ENCODE data around the gene ABCC12.

DNA sequence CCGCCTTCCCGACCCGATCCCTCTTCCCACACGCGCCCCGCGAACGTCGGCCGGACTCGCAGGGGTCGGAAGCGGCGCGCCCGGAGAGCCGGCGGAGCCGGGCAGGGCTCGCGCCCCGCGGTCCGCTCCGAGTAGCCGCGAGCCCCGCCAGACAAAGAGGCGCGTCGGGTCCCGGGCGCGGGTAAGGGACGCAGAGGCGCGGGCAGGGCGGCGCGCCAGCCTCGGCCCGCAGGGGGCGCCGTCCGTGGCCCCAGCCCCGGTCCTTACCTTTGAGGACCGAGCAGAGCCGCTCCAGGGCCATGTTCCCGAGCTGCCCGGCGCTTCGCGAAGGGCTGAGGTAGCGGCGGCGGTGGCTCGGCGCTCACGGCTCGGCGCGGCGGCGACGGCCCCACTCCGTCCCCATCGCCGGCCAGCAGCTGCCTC, 422 bp downstream of the NETO2 start:
- RRBS, 2 experiments = 12 to 16% methylated on average over 49 of the region's 68 CpGs

DNA sequence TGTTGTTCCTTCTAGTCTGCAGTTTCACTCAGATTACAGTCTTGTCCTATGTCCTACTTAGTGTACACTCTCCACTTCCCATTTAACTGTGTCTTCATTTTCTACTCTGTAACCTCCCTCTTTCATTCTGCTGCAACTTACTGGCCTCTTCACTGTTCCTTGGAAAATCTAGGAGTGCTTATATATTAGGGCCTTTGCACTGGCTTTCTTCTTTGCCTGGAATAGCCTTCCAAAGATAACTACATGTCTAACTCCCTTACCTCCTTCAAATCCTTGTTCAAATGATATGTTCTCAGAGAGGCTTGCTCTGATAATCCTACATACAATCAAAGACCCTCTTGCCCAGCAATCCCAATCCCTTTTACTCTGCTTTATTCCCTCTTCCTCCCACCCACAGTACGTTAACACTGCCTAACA, 29.1 kb upstream of the NETO2 start:
- RRBS, 2 experiments = no CpG with 5 or more reads among the region's 1 CpG

GRCh38 chr16:47359504-47359997, 101.3 kb downstream of the ITFG1 start:
- RRBS, 2 experiments = no CpG with 5 or more reads among the region's 2 CpGs

GRCh38 chr16:47463777-47464581, 2.8 kb downstream of the PHKB start:
- RRBS, 2 experiments = no CpG with 5 or more reads among the region's 10 CpGs

DNA sequence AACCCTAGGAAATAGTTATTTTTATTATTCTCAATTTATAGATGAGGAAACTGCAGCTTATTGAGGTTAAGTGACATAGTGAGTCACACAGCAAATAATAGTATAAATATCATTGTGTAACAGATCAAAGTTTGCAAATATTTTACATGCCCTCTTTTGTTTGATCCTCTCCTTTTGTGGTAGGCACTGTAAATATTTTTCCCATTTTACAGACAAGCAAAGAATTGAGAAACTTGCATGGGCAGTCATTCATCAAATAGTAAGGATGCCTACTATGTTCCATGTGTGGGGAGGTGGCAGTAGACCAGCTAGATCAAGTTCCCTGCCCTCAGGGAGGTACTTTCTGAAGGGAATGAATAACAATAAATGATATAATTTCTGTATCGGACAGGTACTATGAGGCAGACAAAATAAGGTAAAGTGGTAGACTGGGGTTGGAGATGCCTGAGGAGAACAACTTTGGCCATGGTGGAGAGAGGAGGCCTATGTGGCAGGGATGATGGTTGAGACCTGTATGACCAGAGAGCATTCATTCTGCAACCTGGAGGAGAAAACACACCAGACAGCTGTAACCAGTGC, 173.1 kb downstream of the PHKB start:
- RRBS, 2 experiments = no CpG with 5 or more reads among the region's 1 CpG

- RRBS, 2 experiments = no CpG with 5 or more reads among the region's 4 CpGs
These were observed 227.6 kb downstream of the PHKB start for GRCh38 chr16:47688660-47689224.

GRCh38 chr16:48155872-48156345, at the start of gene ABCC12:
ABCC12 (minus strand) TSS chr16:48155993.
- RRBS, 2 experiments = no CpG with 5 or more reads among the region's 8 CpGs

DNA sequence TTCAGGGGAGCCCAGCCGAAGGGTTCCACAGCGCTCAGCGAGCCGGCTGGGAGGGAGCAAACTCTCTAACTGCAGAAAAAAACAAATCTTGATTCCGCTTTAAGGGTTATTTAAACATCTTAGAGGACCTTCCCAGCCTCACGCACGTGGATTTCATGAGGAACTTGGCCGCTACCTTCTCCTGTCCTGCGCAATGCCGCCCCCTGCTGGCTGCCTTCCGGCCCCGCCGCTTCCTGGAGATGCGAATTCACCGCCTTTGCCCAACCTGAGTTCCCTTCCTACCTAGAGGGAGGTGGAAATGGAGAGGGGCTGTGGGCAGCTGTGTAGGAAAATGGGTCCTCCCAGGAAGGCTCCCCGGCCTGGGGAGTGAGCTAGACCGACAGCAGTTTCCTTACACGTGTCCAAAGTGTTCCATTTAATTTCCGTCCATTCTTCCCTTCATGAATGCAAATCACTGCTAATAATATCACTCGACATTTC, 964 bp upstream of the ABCC12 start:
- RRBS, 2 experiments = 79% methylated on average over 4 of the region's 20 CpGs

DNA sequence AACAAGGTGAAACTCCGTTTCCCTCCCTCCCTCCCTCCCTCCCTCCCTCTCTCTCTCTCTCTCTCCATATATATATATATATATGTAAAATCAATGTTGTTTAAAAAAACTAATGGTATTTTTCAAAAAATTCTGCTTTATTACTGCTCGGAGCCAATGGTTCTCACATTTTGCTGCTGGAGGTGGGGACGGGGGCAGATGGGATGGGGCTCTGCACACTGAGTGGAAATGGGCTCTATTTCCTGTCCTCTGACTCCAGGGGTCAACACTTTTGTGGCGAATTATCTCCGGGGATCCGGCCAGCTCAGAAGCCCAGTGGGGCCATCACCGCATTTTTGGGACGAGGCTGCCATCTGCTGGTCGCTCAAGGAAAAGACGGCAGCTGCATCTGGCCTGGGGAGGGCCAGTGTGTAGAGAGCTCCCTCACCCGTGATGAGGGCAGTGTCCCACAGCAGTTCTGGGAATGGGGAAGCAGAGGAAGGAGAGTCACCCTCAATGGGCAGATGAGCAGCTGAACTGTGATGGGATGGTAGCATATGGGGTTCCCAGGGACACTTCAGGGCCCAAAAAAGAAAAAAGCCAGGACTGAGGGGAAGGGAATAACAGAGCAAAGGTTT, 9.0 kb upstream of the ABCC12 start:
- RRBS, 2 experiments = no CpG with 5 or more reads among the region's 11 CpGs

GRCh38 chr16:48251921-48252573, 4.7 kb upstream of the ABCC11 start:
- RRBS, 2 experiments = no CpG with 5 or more reads among the region's 5 CpGs

GRCh38 chr16:48342363-48343462, 42.5 kb downstream of the SIAH1 start:
- RRBS, 2 experiments = no CpG with 5 or more reads among the region's 6 CpGs

DNA sequence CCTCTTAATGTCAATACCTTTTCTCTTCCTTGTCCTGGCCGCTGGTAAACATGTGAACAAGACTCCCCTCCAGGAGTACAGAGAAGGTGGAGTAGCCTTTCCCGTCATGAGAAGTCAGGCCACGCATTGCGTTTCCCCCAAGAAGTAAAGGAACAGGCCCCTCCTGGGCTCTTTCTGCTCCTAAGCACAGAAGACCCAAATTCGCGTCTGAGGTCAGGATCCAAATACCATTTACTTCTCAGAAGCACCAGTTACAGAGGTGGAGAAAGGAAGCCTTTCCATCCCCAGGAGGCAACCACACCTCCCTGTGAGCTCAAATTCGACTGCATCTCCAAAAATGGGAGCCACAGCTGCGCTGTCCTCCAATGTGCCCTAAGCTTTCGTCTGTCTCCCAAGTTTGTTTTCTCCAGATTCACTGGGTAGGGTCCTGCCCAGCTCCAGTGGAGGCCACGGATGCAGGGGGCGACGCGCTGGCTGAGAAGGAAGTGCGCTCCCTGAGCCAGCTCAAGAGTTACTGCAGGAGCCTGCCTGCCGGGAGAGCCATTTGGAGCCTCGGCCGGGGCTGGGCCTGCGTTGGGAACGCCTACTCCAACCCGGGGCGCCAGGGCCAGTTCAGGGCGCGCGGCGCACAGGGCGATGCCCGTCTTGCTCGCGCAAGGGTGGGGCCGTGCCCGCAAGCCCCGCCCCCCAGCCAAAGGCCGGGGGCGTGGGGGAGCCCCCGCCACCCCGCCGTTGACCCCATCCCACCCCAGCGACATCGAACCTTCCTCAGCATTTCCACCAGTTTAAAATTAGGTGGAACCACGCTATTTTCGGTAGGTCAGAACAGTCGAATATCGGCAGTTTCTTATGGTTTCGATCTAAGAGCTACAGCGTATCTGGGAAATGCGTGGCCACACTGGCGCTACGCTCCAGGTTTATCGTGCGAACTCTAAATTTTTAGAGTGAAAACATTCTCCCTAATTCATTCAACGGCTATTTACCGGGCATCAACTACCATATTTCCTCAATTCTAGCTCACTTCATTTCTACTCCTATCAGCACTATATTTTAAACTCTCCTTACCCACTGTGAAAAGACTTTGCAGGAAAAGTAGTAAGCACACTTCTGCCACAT, 19.5 kb downstream of the SIAH1 start:
- RRBS, 2 experiments = 0 to 2% methylated on average over 9 to 13 of the region's 52 CpGs

GRCh38 chr16:48366486-48367235, 18.6 kb downstream of the SIAH1 start:
- RRBS, 2 experiments = no CpG with 5 or more reads among the region's 10 CpGs

- RRBS, 2 experiments = no CpG with 5 or more reads among the region's 12 CpGs
These were observed 8.7 kb upstream of the SIAH1 start for GRCh38 chr16:48393729-48394431.

DNA sequence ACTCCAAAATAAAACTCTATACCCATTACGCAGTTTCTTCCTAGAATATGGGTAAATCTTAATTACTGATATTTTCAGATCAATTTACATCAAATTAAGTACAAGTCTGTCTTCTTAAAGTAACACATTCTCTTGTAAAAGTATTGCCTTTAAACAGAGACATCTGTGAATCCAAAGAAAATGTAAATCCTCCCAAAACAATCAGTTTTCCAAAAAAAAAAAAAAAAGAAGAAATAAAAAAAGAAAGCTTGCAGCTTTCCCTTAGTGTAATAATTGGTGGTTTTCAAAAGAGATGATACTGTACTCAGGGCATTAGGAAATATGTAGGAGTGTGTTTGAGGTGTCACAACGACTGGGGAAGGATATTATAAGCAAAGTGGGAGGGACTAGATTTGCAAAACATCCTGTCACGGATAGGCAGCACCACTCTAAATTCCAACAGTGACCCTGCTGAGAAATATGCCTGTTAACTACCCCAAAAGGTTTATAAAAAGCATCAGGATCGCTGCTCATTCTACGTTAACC, 51.8 kb downstream of the N4BP1 start:
- RRBS, 2 experiments = no CpG with 5 or more reads among the region's 5 CpGs

DNA sequence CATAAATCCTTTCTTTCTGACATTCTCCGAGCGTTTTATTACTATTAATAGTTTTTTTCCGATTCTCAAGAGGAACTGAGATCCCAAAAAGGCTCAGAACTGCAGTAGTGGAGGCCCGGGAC, 881 bp downstream of the N4BP1 start:
- RRBS, 2 experiments = 5 to 16% methylated on average over 1 of the region's 4 CpGs

DNA sequence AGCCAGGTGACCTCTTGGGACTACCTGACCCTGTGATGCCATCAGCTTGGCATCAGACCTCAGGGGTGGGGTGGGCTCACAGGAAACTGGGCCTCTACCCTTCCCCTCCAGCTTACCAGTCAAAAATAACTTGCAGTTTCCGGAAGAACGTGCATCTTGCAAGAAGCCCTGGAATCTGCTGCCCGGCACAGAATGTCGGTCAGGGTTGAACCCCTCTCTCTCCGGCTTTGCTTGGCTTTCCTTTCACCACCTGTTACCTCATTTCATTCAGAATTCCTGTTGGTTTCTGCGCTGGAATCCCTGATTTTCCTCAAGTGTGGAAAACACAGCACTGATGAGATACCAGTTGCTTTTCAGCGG, 11.7 kb upstream of the N4BP1 start:
- RRBS, 2 experiments = 21% methylated on average over 2 of the region's 7 CpGs; no CpG with 5 or more reads in 1 of the 2 experiments

DNA sequence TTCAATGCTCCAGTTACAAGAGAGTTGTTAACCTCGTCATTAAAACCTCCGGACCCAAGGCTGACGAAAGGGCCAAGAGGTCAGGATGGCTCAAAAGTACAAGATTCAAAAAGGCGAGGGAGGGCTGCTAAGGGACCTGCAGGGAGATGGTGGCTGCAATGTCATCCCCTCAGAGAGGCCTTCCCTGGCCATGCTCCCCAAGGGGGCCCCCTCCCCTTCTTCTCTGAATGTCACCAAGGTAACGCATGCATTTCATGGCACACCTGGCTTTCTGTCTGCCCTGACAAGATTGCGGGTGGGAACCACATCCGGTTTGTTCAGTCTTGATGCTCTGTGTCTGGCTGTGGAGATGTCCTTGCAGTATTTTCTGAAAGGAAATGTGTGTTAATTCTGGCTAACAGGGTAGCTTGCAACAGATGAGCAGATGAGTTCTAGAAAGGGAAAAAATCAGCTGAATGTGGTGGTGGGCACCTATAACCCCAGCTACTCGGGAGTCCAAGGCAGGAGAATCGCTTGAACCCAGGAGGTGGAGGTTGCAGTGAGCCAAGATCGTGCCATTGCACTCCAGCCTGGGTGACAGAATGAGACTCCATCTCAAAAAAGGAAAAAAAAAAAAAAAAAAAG, 90.0 kb downstream of the C16orf78 start:
- RRBS, 2 experiments = no CpG with 5 or more reads among the region's 10 CpGs

GRCh38 chr16:49639664-49640388, 216.1 kb downstream of the ZNF423 start:
- RRBS, 2 experiments = 38 to 47% methylated on average over 2 of the region's 22 CpGs

Data from Panc1 (cell line).